Spleen (tissue), 7 donors: Measurements from ENCODE around the gene ROBO2.

DNA sequence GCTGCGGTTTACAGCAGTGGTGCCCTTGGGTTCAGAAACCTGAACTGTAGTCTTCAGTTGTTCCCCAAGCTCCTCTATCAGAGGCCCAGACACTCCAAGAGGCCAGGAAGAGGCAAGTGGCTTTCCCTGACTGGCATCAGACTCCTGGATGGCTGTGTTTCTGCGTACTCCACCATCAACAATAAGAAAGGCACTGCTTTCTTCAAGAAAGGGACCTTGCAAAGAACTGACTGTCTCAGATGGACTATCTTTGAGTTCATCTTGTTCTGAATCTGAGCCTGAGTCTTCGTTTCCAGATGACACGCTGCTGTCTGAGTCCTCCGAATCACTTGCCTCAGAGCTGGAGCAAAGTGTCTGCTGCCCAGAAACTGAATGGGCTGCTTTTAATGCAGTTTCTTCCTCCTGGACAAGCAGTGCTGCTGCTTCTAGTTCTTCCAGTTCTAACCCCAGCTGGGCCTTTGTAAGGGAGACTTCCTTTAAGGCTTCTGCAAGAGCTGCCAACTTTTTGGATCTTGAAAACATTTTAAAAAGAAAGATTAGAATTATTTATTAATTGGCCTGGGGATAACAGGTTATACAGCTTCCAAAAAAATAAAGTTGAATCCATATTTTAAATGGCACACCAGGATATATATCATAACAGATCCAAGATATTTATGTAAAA is 97.8 kb downstream of the SHQ1 start:
- PRO-cap, 4 experiments: no peak in any of the 4 experiments
- RAMPAGE, long total RNA, 4 experiments: no peak in any of the 4 experiments

DNA sequence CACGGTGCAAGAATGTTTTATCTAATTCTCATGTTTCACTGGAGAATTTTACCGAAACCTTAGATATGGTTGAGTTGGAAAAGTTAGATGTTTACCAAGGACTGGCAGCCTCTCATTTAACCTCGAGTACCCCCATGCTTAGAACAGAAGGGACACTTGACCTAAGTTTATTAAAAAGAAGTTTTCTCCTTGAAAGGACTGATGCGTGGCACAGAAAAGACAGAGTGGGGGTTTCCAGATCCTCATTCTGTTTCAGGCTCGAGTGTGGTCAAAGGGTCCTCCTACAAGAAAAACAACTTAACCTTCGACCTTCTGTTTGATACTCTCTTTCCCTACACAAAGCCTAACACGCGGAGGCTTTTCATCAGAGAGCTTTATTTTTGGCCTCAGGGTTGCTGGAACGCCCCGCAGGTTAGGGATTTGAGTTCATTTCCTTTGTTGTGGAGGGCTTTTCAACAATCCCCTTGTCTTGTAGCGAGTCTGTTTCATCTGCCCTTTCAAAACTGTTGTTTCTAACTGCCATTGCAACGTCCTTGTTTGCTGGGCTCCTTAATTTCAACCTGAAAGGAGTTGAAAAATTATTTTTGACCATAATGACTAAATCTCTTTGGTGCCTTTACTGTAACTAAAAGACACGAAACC is 1.1 kb downstream of the GXYLT2 start:
- PRO-cap, 4 experiments: no peak in any of the 4 experiments
- RAMPAGE, long total RNA, 4 experiments: no peak in any of the 4 experiments

GRCh38 chr3:73041528-73042137 is 19.8 kb upstream of the EBLN2 start:
- PRO-cap, 4 experiments: no peak in any of the 4 experiments
- RAMPAGE, long total RNA, 4 experiments: no peak in any of the 4 experiments

DNA sequence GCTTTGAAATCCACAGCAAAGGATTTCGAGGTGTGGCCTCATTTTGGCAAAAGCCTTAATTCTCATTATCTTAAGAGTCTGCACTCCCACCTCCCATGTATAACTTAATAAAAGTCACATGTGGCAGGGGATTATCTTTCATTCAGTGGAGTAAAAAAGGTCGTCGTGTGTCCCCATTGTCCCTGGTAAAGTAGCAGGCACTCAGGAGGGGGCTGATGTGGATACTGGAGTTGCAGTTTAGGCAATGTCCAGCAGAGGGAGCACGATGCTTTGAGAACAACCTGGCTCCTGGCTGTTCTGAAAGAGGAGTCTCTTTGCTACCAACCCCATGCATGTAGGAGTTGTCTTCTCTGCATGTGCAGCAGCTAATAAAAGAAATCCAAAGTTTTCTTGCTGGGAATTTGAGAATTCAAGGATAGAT is 39.6 kb downstream of the EBLN2 start:
- PRO-cap, 4 experiments: no peak in any of the 4 experiments
- RAMPAGE, long total RNA, 4 experiments: no peak in any of the 4 experiments

GRCh38 chr3:73348027-73348265 is 276.8 kb downstream of the PDZRN3 start:
- PRO-cap, 4 experiments: no peak in any of the 4 experiments
- RAMPAGE, long total RNA, 4 experiments: no peak in any of the 4 experiments

DNA sequence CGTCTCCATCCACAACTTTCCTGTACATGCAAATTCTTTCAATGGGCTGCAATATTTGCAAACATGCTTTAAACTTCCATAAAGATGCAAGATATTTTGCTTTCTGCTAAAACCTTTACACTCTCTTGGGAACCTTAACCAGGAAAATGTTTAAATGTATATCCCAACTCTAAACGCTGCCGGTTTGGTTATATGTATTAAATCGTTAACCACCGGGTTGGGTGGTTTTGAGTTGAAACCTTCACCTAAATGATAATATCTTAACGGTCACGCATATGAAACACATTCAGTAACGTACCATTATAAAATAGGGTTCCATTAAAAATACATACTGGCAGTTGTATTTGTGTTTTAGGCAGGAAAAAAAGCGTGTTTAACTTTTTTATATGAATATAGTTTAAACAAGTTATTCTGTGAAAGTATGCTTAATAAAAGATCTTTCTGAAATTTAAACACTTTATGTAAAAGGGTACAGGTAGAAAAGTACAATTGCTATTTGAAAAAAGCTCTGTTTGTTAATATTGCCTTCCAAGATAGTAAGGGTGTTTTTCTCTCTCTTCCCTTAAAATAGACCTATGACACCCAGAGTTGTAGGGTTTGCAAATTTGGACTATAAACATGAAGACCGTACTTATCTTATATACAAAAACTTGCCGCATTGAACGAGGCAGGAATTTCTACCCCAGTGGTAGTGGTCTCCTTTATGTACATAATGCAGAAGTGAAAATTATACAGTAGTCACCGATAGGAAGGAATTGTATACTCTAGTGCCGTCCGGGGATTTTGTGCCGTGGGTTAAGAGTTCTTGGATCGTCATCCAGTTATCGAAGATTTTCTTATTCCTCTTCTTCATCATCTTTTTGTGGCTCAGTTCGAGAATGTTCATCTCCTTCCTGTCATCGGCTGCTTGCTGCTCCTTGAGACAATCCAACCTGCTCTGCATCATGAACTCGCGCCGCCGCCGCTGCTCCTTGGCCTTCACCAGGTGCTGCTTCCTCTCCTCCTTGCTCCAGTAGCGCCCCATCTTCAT is 241.8 kb downstream of the PDZRN3 start:
- PRO-cap, 4 experiments: no peak in any of the 4 experiments
- RAMPAGE, long total RNA, 4 experiments: no peak in any of the 4 experiments

GRCh38 chr3:73472275-73472631 is 152.5 kb downstream of the PDZRN3 start:
- PRO-cap, 4 experiments: no peak in any of the 4 experiments
- RAMPAGE, long total RNA, 4 experiments: no peak in any of the 4 experiments

GRCh38 chr3:73503818-73504039 is 121.0 kb downstream of the PDZRN3 start:
- PRO-cap, 4 experiments: no peak in any of the 4 experiments
- RAMPAGE, long total RNA, 4 experiments: no peak in any of the 4 experiments

- PRO-cap, 4 experiments: no peak in any of the 4 experiments
- RAMPAGE, long total RNA, 4 experiments: no peak in any of the 4 experiments
Measured at GRCh38 chr3:73513269-73513925, 111.3 kb downstream of the PDZRN3 start.

DNA sequence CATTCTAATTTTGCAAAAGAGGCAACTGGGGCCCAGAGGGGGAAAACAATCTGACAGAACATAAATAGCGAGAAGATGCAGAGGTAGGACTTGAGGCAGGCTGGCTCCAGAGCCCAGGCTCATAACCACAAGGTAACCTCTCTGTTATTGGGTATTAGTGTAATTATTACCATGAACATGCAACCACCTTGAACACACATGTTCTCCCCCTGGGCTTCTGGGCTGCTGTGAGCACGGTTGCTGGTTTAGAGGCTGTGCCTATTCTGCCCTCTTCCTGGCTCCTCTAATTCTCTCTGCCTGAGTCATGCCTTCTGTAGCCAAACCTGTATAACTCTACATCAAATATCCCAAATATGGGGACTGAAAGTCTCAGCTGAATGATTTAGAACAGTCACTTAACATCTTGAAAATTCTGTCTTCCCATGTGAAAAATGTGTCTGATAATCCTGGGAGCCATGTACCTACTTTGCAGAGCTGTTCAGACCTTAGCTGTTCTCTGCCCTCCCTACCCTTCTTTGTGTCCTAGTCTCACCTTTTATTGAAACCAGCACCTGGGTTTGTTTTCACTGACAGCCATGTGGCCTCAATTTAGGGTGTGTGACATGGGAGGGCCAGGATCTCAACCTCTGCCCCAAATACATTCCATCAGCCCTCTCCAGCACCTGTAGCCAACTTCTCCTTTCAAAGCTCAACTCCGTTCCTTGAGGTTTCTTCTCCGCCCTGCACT is 60.8 kb downstream of the PDZRN3 start:
- PRO-cap, 4 experiments: no peak in any of the 4 experiments
- RAMPAGE, long total RNA, 4 experiments: no peak in any of the 4 experiments

- PRO-cap, 4 experiments: no peak in any of the 4 experiments
- RAMPAGE, long total RNA, 4 experiments: no peak in any of the 4 experiments
Measured at GRCh38 chr3:73572320-73572909, 52.3 kb downstream of the PDZRN3 start.

GRCh38 chr3:73623111-73623722 is 1.5 kb downstream of the PDZRN3 start:
- PRO-cap, 4 experiments: no peak in any of the 4 experiments
- RAMPAGE, long total RNA, 4 experiments: no peak in any of the 4 experiments

GRCh38 chr3:73718136-73718823 is 93.5 kb upstream of the PDZRN3 start:
- PRO-cap, 4 experiments: no peak in any of the 4 experiments
- RAMPAGE, long total RNA, 4 experiments: no peak in any of the 4 experiments

- PRO-cap, 4 experiments: no peak in any of the 4 experiments
- RAMPAGE, long total RNA, 4 experiments: no peak in any of the 4 experiments
Measured at GRCh38 chr3:73766559-73767445, 142.1 kb upstream of the PDZRN3 start.

GRCh38 chr3:75422403-75422839 is 241.7 kb upstream of the FRG2C start:
- PRO-cap, 4 experiments: no peak in any of the 4 experiments
- RAMPAGE, long total RNA, 4 experiments: no peak in any of the 4 experiments

- PRO-cap, 4 experiments: peak in 2 of 4 experiments; most common plus-strand start chr3:75575341 (in 2)
- RAMPAGE, long total RNA, 4 experiments: no peak in any of the 4 experiments
Measured at GRCh38 chr3:75575255-75575533, 88.9 kb upstream of the FRG2C start.

GRCh38 chr3:77039035-77040215 is at the start of gene ROBO2:
Gene ROBO2, plus strand, starts transcription at chr3:77040099.
- PRO-cap, 4 experiments: peak in 3 of 4 experiments; most common plus-strand start chr3:77040098 (in 1); most common minus-strand start chr3:77039969 (in 3)
- RAMPAGE, long total RNA, 4 experiments: start-site peak on the plus strand in 3 of 4 experiments, at chr3:77039891-77040248 at its widest, 8 to 14 reads per replicate

DNA sequence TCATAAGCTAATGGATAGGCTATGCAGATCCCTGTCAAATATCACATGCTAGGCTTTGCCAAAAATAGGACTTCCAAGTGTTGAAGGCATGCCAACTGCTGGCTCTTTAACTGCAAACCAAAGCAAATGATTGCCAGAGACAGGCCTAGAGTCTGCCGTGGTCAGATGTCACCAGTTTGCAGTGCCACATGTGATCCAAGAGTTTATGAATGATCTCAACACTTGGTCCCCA is 428.2 kb downstream of the ROBO2 start:
- PRO-cap, 4 experiments: no peak in any of the 4 experiments
- RAMPAGE, long total RNA, 4 experiments: no peak in any of the 4 experiments

- PRO-cap, 4 experiments: peak in 2 of 4 experiments; most common minus-strand start chr3:77617693 (in 2)
- RAMPAGE, long total RNA, 4 experiments: no peak in any of the 4 experiments
Measured at GRCh38 chr3:77617577-77617958, 577.7 kb downstream of the ROBO2 start.

DNA sequence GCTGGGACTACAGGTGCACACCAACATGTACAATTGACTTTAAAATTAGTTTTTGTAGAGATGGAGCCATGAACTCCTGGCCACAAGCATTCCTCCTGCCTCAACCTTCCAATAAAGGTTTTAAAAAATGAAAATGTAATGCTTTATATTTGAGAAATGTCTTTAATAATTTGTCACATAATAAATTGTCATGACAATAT is 1057.7 kb downstream of the ROBO1 start:
- PRO-cap, 4 experiments: no peak in any of the 4 experiments
- RAMPAGE, long total RNA, 4 experiments: no peak in any of the 4 experiments